Endometrial microvascular endothelial cells (primary cell): ENCODE measurements around a stretch of chr3.

- RAMPAGE, long total RNA, result no peak
These were observed 318 bp upstream of the CMTM6 start for GRCh38 chr3:32503102-32503238.

DNA sequence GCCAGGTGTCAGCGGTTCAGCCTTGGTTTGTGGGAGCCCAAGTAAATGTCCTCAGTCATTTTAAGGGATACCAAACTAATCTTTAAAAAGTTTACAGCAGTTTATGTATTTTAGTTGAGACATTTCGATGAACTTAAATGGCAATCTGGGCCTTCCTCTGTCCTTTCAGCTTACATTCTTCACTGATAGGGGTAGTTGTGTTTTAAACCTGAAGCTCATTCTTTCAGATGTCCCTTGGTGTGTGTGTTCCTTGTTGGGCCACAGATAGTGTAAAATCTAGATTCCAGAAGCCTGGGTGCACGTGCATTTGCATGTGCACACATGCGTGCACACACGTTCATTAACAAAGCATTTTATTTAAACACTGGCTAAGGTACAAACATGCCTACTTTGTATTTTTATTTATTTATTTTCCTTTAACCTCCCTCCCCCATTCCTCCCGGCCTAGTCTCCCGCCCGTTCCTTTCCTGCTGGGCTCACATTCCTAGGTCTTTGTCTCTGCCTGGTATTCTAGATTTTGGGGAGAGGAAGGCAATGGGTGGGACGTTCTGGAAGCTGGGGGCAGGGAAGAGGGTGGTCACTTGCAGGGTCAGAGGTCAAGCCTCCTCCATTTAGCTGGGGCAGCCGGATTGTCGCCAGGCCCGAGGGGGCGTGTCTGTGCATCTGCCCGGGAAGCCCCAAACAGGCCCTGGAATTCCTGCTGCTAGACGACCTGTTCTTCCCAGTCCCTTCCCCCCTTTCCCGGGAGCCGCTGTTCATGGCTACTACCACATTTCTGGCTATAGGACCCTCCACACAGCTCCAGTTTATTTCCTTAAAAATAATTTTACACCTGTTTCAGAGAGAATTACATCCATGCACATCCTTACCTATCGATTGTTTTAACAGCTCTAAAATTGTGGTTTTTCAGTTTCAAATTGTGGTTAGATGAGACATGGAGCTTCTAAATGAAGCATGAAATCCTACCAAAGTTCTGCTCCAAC, 51.7 kb downstream of the TRIM71 start:
- RAMPAGE, long total RNA, result no peak

DNA sequence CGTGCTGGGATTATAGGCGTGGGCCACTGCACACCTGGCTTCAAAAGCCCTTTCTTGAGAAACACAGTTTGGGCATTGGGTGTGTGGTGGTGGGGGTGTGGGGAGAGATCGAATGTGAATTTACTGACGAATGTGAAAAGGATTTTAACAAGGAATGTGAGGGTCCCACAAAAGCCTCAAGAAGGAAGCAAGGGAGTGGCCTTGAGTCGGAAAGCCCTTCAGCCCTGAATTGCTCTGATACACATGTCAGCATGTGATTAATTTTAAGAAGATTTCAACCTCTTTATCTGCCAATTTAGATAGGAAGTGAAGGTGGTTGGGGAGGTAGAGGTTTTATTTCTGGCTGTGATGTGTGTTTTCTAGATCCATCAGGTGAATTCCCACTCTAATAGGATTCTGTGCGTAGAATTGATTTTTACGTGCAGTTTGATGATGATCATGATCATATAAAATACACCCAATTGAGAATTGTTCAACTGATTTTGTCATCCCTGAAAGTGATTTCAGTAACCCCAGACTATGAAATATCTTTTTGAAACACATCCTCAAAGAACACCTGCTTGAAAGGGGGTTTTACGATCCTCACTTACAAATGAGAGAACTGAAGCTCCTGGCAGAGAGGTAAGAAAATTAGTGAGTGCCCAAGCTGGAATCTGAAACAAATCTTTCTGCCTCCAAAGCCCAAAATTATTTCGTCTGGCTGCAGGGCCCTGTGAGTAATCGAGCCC, 1.2 kb downstream of the CCR4 start:
- RAMPAGE, long total RNA, result no peak

- RAMPAGE, long total RNA, result no peak
These were observed 33.5 kb downstream of the UBP1 start for GRCh38 chr3:33406723-33407052.

DNA sequence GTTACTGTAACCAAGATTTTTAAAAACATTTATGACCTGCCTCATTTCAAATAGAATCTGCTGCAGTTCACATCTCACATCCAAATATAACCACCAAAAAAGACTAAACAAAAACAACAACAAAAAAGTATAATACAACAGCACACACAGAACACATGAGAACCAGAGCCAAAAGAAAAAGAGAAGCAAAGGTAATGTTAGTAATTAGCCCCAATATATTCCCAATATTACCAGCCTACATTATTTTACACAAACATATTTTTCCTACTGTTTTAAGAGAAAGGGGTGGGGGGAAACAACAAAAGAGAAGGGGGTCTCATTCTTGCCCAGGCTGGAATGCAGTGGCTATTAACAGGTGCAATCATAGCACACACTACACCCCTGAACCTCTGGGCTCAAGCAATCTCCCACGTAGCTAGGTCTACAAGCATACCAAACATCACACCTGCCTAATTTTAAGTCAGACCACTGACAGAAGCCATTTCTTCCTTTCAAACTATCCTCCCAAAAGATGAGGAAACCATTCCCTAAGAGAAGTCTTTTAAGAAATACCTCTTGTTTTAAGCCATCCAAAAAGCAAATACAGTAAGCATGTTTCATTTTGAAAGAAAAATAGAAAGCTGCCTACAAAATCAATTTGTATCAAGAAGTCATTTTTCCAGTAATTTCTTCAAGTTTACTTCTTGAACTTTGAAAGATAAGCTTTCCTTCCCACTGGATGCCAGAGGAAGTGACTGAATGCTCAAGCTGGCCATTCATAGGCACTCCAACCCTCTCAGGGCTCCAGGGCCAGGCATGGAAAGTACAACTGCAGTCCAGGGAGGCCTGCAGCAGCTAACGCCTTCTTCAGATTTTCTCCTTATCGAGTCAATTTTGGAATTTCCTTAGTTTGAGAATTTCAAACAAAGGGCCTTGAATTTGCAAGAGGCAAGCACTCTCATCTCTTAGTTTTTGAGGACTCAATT, 3.0 kb downstream of the UBP1 start:
- RAMPAGE, long total RNA, result no peak

DNA sequence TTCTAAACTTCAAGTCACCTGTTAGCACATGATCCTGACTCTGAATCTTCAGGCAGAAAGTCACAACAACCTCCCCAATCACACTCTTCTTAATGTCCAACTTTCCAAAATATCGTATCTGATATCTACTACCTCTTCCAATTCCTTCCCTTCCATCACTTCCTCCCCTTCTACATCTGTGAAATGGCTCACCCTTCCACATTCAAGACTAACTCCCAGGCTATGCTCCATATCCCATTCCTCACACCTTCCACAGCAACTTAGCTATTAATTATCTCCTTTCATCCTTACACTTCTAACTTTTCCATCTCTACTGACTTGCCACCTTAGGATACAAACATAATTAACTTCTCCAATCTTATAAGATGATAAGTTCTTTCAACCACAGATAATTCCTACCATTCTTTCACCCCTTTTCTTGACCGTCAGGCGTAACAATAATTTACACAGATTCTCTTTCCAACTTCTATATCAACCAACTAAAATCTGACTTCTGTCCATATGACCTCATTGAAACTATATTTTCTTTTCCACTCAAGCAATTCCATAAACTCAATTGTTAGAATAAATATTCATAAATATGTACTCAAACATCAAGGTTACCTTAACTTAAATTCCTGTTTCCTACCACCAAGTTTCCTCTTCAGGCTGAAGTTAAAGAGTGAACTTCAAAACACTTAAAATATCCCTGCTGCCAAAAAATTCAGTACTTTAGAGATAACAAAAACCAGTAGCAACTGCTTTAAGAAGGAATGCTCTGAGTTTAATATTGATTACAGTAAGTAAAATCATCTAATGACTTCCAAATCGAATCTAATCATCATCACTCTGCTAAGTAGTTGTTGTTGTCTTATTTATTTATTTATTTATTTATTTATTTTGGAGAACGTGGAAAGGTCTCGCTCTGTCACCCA, 119.5 kb downstream of the CLASP2 start:
- RAMPAGE, long total RNA, result no peak

- RAMPAGE, long total RNA, result no peak
These were observed 119.5 kb downstream of the PDCD6IP start for GRCh38 chr3:33917756-33918424.

DNA sequence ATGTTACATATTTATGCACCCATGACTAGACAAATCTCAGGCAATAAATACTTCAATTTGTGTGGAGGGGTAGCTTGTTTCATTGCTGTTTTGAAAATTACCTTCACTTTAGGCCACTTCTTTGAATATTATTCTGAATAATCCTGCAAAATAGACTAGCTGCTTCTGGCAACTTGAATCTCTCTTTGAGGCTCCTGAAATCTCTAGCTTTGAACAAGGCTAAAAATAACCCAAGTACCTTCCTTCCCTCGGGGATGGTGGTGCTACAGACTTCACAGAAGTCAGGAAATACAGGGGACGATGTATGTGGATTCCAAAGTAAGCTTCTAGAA, 783.3 kb upstream of the ARPP21 start:
- RAMPAGE, long total RNA, result no peak

GRCh38 chr3:35505078-35505665, 134.2 kb upstream of the ARPP21 start:
- RAMPAGE, long total RNA, result no peak

DNA sequence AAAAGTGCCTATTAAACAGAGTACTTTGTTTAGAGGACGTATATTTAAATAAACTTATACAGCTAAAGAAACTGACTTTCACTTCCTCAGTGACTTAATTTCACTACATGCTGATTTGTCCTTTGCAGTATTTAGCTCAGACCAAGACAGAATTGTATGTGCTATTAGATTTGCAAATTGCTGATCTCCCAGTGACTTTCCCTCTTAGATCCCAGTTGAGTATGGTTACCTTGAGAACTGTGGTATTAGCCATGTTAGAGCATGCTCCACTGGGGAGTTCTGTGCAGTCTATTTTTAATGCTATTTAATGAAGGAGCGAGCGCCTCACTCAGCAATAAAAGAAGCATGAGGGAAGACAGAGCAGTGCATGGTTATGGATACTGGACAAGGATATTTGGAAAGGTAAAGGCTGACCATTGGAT, 2.7 kb downstream of the ARPP21 start:
- RAMPAGE, long total RNA, result no peak

DNA sequence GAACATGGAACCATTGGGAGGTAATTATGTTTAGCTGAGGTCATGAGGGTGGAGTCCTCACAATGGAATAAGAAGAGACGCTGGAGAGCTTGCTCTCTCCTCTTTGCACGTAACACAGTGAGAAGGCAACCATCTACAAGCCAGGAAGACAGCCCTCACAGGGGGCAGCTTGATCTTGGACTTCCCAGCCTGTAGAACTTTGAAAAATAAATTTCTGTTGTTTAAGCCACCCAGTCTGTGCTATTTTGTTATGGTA, 39.6 kb downstream of the TRANK1 start:
- RAMPAGE, long total RNA, result no peak

DNA sequence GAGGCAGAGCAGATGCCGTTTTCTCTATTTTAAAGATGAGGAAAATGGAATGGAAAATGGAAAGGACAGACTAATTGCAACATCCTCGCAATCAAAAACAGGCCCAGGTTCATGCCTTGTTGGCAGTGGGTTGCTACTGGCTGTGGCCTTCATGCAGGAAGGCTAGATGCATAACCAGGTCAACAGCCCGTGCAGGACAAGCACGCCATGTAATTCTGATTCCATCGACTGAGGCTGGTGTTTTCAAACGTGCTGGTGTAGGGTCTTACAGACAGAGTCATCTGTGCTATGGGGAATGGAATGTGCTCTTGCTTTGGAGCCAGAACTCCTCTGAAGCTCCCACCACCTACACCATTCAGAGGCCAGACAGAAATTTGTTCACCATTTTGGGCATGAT, 37.9 kb downstream of the MLH1 start:
- RAMPAGE, long total RNA, result no peak

GRCh38 chr3:37065760-37066514, 72.6 kb downstream of the MLH1 start:
- RAMPAGE, long total RNA, result no peak

DNA sequence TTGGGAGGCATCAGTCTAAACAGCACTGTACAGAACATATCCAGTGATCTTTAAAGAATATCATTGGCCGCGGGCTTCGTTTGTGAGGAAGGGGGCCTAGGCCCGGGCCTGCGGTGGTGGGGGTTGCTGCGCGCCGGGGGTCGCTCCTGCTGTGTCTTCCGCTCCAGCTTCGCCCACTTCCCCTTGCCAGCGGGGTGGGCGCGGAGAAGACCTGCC, 32.3 kb downstream of the GOLGA4 start:
- RAMPAGE, long total RNA, result no peak

DNA sequence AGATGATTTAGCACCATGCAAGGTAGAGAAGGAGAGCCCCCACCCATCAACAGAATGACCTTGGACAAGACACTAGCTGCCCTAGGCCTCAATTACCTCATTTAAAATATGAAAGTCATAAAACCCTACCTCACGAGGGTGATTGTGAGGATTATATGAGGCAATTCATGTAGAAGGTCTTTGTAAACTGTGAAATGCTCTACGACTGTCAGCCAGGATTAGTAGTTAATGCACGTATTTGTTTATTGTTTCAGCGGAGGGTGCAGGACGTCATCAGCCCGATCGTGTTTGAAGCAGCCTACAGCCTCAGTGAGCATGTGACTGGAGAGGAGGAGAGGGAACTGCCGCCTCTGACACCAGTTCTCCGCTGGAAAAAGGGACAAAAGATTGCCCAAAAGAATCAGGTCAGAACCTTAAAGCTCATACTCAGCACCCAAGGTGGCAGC, 177.0 kb downstream of the ITGA9 start:
- RAMPAGE, long total RNA, result no peak

- RAMPAGE, long total RNA, result no peak
These were observed 58.9 kb upstream of the VILL start for GRCh38 chr3:37931559-37932178.

GRCh38 chr3:37955905-37956357, 34.7 kb upstream of the VILL start:
- RAMPAGE, long total RNA, result no peak

- RAMPAGE, long total RNA, result no peak
These were observed 5.0 kb upstream of the VILL start for GRCh38 chr3:37985603-37986004.

DNA sequence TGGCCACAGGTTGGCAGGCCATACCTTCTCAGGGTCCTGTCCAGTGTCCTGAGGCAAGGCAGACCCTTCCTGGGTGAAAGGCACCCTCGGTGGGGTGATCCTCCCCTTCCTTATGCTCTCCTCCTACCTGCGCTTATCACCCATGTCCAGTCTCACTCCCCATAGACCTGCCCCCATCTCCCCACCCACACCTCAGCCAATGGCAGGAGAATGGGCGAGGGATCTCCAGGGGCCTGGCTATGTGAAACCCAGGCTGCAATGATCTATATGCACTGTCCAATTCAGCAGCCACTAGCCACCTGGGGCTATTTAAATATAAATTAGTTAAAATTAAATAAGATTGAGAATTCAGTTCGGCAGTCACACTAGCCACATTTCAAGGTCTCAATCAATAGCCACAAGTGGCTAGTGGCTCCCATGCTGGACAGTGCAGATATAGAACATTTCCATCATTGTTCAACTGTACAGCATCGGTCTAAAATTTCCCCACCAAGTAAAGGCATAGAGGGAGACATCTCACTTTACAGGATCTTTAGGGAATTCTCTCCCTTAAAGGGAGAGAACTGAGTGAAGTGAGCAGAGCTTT, 10.4 kb downstream of the PLCD1 start:
- RAMPAGE, long total RNA, result no peak

DNA sequence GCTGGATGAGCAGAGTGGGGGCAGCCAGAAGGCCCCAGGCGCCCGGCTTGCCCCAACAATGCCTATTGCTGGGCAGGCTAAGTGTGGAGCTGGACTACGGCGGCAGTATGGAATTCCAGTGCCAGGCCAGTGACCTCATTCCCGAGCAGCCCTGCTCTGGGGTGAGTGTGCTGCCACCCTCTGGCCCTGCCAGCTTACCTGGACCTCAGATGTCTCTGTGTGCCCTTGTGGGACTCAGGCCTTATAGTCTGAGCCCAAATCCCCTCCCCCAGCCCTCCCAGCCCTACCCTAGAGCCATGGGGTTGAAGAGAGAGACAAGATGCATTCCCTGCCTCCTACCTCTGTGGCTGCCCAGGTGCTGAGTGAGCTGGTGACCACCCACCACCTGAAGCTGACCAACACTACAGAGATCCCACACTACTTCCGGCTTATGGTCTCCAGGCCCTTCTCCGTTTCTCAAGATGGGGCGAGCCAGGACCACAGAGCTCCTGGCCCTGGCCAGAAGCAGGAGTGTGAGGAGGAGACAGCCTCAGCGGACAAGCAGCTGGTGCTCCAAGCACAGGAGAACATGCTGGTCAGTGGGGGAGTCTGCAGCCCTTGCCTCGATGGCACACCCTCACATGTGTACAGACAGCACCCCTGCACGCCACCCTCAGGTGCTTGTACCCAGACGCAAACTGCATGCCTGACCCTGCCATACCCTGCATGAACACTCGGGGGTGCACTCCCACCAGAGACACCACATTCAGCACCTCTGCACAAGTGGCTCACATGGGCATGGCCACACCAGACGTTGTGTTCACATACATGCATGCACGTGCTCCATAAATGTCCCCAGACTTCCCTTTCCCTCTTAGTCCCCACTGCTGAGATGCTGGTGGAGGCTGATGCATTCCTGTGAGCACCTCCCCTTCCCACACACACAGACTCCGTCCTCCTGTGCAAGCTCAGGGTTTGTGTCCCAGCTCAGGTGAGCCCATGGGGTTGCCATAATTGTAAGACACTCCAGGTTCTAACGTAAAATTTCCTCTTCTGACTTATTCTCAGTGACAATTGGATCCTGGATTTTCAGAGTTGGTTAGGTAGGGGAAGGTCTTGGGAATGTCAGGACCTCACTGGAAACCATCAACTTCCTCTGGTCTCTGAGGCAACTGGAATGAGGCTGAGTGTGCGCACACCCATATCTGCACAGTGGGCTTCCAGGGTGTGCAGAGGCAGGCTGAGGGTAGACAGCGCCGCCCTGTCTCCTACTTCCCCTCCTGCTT, 19.0 kb downstream of the ACAA1 start:
- RAMPAGE, long total RNA, result no peak